ENCODE results near the genes RCAN2, TDRD6 and MEP1A.

DNA sequence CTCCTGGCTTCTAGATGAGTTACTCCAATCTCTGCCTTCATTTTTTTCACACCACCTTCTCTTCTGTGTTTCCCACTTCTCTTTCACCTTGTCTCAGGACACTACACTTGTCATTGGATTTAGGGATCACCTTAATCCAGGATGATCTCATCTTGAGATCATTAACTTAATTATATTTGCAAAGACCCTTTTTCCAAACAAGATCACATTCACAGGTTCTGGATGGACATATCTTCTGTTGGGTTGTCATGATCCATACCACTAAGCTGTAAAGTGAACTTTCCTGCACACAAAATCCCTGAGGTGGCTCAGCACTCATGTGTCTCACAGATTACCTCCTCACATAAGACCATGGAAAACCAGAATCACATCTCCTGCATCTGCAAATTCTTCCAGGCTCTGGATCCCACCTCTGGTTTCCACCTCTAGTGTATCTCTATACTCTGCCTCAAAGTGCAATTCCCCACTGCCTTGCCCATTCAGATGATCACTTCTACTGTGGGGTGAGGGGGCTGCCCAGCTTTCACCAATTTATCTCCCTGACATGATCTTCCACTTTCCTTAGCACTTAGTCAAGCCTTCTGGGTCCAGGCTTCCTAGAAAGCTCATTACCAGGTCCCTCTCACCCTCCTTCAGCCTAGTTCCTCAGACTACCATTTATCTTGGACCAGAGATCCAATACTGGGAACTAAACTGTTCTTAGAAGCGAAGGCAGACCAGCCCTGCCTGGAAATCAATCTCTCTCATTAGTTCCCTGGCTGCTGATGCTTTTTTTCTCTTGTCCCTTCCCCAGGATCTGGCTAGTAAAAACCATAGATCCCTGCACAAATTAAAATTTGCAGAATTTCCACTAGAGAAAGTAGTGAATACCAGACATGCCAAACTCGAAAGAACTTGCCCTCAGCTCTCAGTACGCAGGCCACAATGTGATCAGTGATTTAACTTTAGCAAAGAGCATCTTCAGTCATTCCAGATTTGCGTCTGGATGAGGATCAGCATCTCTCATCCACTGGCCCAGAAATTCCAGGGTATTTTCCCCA lies 91.3 kb downstream of the RCAN2 start:
- PRO-cap: no peak
CAGE:
- cytosol, long polyA minus RNA: no peak
- cytosol, long polyA plus RNA: no peak
- long polyA plus RNA: no peak
- nucleus, long polyA minus RNA: no peak
- nucleus, long polyA plus RNA: no peak

- PRO-cap: no peak
CAGE:
- cytosol, long polyA minus RNA: no peak
- cytosol, long polyA plus RNA: no peak
- long polyA plus RNA: no peak
- nucleus, long polyA minus RNA: no peak
- nucleus, long polyA plus RNA: no peak
These were observed at the start of gene RCAN2 for GRCh38 chr6:46490751-46491779. Gene RCAN2, minus strand, starts transcription at chr6:46491449.

DNA sequence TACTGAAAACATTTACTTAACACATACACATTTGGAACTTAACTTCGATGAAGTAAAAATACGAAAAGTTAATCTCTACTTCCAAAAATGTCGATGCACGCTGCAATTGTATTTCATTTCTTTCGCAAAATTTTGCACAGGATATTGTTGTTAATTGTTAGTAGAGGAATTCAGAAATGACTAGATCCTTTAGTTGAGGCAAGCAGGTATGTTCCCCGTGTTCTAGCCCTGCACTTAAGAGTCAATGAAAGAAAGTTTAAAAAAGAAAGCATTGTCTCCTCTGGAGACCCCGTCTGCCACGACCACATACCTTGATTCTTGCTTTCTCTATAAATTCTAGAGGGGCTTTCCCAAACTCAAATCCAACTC lies 538 bp downstream of the CYP39A1 start:
- PRO-cap: no peak
CAGE:
- cytosol, long polyA minus RNA: no peak
- cytosol, long polyA plus RNA: no peak
- long polyA plus RNA: no peak
- nucleus, long polyA minus RNA: no peak
- nucleus, long polyA plus RNA: no peak

DNA sequence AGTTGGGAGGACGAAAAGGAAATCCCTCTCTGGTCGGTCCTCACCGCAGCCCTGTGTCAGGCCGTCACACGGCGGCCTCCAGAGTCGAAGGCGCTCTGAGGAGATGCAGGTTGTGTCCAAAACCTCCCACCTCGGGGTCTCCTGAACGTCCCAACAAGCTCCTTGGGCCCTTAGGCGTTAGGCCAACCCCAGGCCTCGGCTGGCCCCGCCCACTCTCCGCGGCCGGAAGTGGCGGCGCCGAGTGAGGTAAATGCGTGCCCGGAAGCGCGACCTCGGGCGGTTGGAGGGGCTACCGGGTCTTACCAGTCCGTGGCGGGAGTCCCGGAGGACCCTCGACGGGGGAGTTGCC lies at the start of gene TDRD6:
TDRD6 (plus strand) TSS at position 255 of the 349 bp plus-strand sequence.
- PRO-cap: no peak
CAGE:
- cytosol, long polyA minus RNA: no peak
- cytosol, long polyA plus RNA: no peak
- long polyA plus RNA: no peak
- nucleus, long polyA minus RNA: no peak
- nucleus, long polyA plus RNA: no peak

DNA sequence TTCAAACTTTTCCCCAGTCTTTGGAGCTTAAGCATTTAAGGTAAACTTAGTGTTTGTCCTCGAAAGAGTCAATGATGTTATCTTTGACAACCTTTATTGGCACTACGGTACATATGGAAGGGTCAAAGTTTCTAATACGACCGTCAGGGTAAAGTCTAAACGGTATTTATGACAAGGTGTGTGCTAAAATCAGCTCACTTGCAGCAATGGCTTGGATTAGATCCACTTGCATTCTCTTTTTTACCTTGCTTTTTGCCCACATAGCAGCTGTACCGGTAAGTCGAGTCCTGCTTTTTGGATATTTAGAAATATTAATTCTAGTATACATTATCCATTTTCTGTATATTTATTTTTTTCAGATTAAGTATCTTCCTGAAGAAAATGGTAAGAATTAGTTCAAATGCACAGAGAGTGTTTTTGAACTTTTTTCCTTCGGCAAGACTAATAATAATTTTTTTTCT lies at the start of gene MEP1A:
MEP1A (plus strand) TSS at position 197 of the 461 bp plus-strand sequence.
- PRO-cap: no peak
CAGE:
- cytosol, long polyA minus RNA: no peak
- cytosol, long polyA plus RNA: no peak
- long polyA plus RNA: no peak
- nucleus, long polyA minus RNA: no peak
- nucleus, long polyA plus RNA: no peak

DNA sequence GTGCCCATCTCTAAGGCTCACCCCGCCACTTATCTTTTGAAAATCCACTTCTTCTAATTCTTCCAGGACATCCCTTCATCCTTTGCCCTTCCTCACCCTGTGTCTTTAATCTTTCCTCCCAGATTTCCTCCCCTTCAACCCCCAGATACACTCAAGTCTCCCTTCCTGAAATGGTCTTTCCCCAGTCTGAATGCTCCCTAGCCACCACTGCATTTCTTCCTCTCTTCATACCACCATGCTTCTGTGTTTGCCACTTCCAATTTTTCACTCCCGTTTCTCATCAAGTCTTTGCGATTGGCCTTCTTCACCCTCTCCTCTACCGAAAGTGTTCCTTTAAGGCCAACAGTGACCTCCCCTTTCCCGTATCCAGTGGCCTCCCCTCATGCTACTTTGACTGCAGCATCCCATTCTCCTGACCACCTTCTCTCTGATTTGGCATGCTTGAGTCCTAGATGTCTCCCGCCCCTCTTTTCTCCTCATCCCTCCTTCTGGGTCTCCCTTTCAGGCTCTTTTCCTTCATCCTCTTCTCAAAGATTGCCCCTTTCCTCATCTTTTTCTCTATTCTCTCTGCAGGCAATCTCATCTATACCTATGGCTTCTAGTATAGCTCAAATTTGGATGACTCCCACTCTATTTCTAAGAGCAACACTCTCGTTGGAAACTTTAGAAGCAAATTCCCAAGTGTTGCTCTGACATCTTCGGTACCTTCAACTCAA lies 48.5 kb downstream of the ADGRF5 start:
- PRO-cap: no peak
CAGE:
- cytosol, long polyA minus RNA: no peak
- cytosol, long polyA plus RNA: no peak
- long polyA plus RNA: no peak
- nucleus, long polyA minus RNA: no peak
- nucleus, long polyA plus RNA: no peak

DNA sequence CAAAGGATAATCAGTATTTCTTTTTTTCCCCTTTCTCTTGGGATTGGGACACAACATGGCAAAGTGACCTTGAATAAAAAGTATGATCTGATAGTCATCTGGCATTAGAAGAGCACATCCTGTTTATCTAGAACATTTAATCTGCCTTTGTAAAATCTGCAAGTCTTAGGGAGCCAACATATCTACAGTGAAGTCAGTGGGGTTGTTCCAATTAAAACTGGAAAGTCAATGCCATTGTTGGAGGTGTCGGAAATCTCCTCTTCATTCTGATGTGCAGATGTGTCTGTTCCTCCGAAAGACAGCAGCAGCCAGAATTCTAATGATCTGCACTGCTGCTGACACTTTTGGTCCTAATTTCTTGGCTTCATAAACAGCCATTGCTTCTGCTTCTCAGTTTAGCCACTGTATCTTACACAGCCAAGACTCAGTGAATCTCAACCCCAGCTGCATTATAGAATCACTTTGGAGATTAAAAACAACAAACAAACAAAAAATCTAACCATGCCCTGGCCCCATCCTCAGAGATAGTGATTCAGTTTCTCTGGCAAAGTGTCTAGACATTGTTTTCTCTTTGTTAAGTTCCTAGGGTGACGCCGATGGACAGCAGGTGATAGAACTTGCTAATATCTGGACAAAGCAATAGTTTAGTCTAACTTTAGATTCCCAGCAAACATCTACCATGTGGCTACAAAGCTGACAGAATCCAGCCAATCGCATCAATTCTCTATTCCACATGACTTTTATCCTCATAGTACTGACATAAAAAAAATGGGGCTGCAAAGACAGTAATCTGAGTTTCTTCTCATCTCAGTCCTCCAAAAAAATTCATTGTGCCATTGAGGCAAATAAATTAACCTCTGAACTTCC lies 3.0 kb downstream of the ADGRF5 start:
- PRO-cap: no peak
CAGE:
- cytosol, long polyA minus RNA: no peak
- cytosol, long polyA plus RNA: no peak
- long polyA plus RNA: no peak
- nucleus, long polyA minus RNA: no peak
- nucleus, long polyA plus RNA: no peak

DNA sequence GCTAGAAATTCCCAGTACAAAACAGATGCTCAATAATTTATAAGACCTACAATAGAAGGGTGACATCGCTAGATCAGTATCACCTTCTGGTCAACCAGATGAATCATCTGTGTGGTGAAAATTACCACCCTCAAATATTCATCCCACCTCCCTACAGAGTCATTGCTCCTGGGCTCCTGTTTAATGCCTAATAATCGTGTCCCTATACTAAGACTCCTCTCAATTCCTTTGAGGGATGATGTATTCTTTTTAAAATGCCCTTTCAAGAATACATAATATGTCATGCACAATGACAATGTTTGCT lies 10.8 kb upstream of the ADGRF5 start:
- PRO-cap: no peak
CAGE:
- cytosol, long polyA minus RNA: no peak
- cytosol, long polyA plus RNA: no peak
- long polyA plus RNA: no peak
- nucleus, long polyA minus RNA: no peak
- nucleus, long polyA plus RNA: no peak

DNA sequence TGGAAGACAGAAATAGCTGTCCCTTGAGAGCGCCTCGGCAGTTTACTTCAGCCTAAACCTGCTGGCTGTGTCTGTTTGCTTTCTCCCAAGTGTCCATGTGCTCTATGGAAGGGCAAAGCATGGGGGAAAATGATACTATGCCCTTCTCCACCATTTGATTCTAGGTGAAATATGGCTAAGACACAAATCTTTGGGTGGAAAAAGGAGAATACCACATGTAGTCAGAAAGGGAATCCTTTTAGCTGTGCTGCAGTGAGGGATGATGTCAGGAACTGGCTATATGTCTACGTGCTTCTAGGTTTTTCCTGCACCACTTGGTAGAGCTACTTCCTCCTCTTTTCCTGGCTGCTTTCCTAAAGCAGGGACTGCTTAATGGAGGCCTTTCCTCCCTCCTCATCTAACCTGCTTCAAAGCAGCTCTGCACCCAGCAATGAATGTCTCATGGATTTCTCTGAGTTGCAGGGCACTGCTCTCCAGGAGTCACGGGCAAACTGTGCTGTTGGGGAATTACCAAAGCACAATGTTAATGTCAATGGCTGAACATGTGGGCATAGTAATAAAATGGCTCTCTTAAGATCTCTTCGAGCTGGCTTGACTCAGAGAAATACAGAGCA lies 29.7 kb upstream of the ADGRF5 start:
- PRO-cap: no peak
CAGE:
- cytosol, long polyA minus RNA: no peak
- cytosol, long polyA plus RNA: no peak
- long polyA plus RNA: no peak
- nucleus, long polyA minus RNA: no peak
- nucleus, long polyA plus RNA: no peak

DNA sequence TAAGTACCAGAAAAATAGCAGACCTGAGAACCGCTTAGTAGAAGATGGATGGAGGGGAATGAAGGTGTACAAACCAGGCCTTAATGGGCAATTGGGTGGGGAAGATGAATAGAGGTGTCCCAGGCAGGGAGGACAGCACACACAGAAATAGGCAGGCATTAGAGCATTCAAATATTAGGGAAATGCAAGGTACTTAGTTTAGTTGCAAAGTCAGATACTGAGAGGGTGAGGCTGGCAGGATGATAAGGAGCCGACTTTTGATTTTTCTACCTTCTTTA lies 31.1 kb upstream of the ADGRF5 start:
- PRO-cap: no peak
CAGE:
- cytosol, long polyA minus RNA: no peak
- cytosol, long polyA plus RNA: no peak
- long polyA plus RNA: no peak
- nucleus, long polyA minus RNA: no peak
- nucleus, long polyA plus RNA: no peak

GRCh38 chr6:46954566-46955333 lies 33.0 kb upstream of the ADGRF5 start:
- PRO-cap: no peak
CAGE:
- cytosol, long polyA minus RNA: start-site peak on the minus strand at chr6:46954865-46954947, 79 reads
- cytosol, long polyA plus RNA: start-site peak on the minus strand at chr6:46954885-46954998, 27 and 29 reads in 2 replicates
- long polyA plus RNA: no peak
- nucleus, long polyA minus RNA: start-site peak on the minus strand at chr6:46954802-46954947, 804 reads
- nucleus, long polyA plus RNA: no peak

GRCh38 chr6:47044147-47044918 lies 2.2 kb upstream of the ADGRF1 start:
- PRO-cap: unidirectional peak, plus-strand start at chr6:47044643
CAGE:
- cytosol, long polyA minus RNA: no peak
- cytosol, long polyA plus RNA: no peak
- long polyA plus RNA: no peak
- nucleus, long polyA minus RNA: no peak
- nucleus, long polyA plus RNA: no peak

GRCh38 chr6:47117116-47117832 lies 75.1 kb upstream of the ADGRF1 start:
- PRO-cap: no peak
CAGE:
- cytosol, long polyA minus RNA: no peak
- cytosol, long polyA plus RNA: no peak
- long polyA plus RNA: no peak
- nucleus, long polyA minus RNA: no peak
- nucleus, long polyA plus RNA: no peak

DNA sequence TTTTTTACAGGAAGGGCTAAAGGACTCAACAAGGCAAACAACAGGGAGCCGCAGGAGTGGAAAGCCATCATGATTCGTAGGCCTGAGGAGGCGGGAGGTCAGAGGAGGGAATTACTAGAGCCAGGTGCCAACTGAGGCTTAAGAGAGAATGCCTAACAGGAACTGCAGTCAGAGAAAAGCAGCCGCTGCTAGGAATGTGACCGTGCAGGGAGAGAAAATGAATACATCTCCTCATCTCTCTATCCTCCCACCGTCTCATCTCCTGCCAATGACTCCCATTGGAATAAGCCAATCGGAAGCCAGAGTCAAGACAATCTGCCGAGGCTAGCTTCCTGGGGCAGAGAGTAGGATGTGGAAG lies 34.5 kb upstream of the ADGRF4 start:
- PRO-cap: no peak
CAGE:
- cytosol, long polyA minus RNA: no peak
- cytosol, long polyA plus RNA: no peak
- long polyA plus RNA: no peak
- nucleus, long polyA minus RNA: no peak
- nucleus, long polyA plus RNA: no peak

GRCh38 chr6:47741734-47742319 lies 40.0 kb upstream of the OPN5 start:
- PRO-cap: no peak
CAGE:
- cytosol, long polyA minus RNA: no peak
- cytosol, long polyA plus RNA: no peak
- long polyA plus RNA: no peak
- nucleus, long polyA minus RNA: no peak
- nucleus, long polyA plus RNA: no peak

DNA sequence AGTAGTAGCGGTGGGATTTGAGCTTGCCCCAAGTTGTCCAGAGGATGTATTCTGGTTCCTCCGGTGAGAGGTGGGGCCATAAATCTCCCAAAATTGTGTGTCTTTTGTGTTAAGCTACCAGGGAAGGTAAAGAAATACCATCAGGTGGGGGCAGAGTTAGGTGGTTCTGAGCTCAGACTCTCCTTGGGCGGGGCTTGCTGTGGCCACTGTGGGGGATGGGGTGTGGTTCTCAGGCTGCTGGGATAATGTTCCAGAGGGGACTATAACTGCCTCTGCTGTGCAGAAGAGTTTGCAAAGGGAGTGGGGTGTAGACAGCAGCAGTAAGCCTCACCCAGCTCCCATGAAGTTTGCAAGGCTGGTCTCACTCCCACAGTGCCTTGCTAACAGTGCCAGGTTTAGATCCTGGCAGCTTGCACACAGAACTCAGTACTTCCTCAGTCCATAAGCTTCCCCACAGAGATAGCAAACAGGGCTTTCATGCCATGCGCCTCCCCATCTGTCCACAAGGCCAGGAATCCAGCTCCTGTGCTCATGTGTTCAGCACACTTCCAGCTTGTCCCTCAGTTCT lies 278.5 kb upstream of the PTCHD4 start:
- PRO-cap: no peak
CAGE:
- cytosol, long polyA minus RNA: no peak
- cytosol, long polyA plus RNA: no peak
- long polyA plus RNA: no peak
- nucleus, long polyA minus RNA: no peak
- nucleus, long polyA plus RNA: no peak

DNA sequence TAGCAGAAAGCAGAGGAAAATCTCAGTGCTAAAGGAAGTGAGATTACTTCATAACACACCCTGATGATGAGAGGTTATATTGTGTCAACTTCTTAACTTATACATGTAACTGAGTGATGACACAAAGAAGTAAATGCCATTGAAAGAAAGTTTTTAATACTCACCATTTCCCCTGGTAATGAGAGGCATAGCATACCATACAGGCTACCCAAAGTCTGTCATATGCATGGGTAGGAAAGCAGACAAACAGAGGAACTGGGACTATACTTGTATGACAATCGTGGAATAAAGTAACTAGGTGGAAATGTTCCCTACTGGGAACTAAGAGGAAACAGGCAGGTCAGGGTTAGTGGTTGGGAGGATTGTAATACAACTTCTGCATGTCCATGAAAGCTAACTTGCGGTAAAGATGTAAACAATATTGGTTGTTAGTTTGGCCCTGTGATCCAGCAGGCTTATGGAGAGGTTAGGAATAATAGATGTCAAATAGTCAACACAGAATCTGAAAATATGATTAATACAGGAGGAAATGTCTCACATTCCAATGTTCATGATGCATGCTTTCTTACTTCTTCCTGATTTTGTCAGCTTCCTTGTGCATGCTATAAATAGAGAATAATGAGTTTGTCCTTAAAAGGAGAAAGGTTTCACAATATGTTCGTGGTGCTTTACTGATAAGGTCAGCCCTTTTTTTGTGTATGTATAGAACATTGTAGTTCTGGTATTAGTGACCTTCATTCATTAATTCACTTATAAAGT lies 136.9 kb downstream of the MMUT start:
- PRO-cap: bidirectional peak, plus-strand start at position 652 of the sequence, minus-strand start at position 459 of the sequence
CAGE:
- cytosol, long polyA minus RNA: no peak
- cytosol, long polyA plus RNA: no peak
- long polyA plus RNA: no peak
- nucleus, long polyA minus RNA: start-site peak on the minus strand centred at position 270 of the sequence, 108 bp wide, 225 reads
- nucleus, long polyA plus RNA: no peak

- PRO-cap: no peak
CAGE:
- cytosol, long polyA minus RNA: no peak
- cytosol, long polyA plus RNA: no peak
- long polyA plus RNA: no peak
- nucleus, long polyA minus RNA: no peak
- nucleus, long polyA plus RNA: no peak
These were observed 9.7 kb upstream of the RHAG start for GRCh38 chr6:49646029-49646951.

- PRO-cap: no peak
CAGE:
- cytosol, long polyA minus RNA: no peak
- cytosol, long polyA plus RNA: no peak
- long polyA plus RNA: no peak
- nucleus, long polyA minus RNA: no peak
- nucleus, long polyA plus RNA: no peak
These were observed 592.4 kb downstream of the PKHD1 start for GRCh38 chr6:51494847-51495675.

- PRO-cap: no peak
CAGE:
- cytosol, long polyA minus RNA: no peak
- cytosol, long polyA plus RNA: no peak
- long polyA plus RNA: no peak
- nucleus, long polyA minus RNA: no peak
- nucleus, long polyA plus RNA: no peak
These were observed 31.3 kb upstream of the PAQR8 start for GRCh38 chr6:52330580-52331058.